Right cardiac atrium (tissue), 1 donor: ENCODE results near the genes PROZ and TFDP1.

GRCh38 chr13:112734030-112734805, 44.4 kb downstream of the ATP11A start:
- PRO-cap: no peak

- PRO-cap: no peak
These were observed 118.1 kb upstream of the MCF2L start for GRCh38 chr13:112850755-112851497.

GRCh38 chr13:112861936-112862555, 107.0 kb upstream of the MCF2L start:
- PRO-cap: no peak

GRCh38 chr13:112882136-112882687, 86.8 kb upstream of the MCF2L start:
- PRO-cap: no peak

DNA sequence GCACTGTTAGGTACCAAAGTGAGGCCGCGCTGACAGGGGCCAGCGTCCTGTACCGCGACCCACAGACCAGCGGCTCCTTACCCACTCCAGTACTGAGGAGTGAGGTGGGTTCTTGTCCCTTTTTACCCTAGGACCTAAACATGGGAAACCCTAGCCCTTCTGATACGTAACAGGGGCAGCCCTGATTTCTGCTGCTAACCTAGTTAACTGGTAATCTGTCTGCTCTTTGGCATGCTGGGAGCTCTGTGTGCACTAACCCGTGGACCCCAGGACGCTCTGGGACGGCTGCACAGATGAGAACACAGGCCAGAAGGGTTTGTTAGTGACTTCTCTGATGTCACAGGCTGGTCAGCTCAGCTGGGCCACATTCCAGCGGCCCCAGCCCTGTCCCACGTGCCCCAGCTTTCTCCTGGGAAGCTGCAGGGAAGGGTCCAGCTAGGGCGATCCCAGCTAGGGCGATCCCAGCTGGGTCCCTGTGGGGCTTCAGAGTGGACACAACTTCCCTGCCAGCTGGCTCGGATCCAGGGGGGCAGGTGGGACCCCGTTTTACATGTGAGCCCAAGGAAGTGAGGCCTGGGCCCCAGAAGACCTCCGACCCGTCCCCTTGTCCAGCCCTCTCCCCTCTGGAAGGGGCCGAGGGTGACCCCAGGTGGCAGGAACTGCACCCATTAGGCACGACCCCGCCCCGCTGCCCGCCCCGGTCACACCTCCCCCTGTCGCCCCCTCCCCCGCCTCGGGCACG, 75.5 kb upstream of the MCF2L start:
- PRO-cap: no peak

DNA sequence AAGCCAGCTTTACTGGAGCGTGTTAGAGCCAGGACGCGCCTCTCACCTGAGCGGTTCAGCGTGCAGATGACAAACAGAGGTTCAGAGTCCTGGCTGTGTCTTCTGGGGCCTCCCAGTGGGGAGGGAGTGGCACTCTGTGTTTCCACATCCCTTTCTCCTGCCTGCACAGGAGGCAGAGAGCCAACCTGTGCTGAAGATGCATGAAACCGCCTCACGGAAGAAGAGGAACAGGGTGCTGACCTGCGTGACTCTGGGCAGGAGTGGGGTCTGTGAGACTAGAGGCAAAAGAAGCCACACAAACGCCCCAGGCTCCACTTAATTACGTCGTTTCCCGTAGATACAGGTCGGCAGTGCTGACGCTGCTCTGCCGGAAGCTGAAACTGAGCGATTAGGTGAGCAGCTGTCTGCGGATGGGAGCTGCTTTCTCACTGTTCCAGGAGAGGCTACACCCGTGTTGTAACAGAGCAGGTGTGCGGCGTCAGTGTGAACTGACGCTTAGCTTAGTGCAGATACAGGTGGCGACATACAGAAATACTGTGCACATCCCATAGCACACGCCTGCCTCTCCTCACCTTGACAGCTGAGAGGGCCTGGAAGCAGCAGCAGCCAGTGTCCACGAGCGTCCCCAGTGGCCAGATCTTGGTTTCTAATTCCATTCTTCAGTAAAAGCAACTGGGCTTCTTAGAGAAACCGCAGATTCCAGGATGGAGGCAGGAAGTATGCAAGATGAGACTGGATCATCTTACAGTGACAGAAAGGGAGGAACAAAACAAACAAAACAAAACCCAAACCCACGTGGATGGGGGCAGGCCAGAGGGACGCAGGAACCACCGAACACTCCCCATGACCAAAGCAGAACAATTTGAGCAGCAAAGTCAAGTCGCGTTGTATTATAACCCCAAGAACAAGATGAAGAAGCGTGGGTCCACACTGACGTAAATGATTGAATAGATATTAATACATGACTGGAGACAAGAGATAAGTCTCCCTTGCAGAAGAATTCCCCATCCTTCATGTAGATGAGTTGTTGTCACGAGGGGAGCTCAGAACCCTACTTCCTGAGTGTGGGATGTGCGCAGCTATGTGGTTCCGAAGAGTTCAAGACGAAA, 37.6 kb upstream of the MCF2L start:
- PRO-cap: no peak

- PRO-cap: no peak
These were observed 5.9 kb downstream of the MCF2L start for GRCh38 chr13:112974874-112975300.

DNA sequence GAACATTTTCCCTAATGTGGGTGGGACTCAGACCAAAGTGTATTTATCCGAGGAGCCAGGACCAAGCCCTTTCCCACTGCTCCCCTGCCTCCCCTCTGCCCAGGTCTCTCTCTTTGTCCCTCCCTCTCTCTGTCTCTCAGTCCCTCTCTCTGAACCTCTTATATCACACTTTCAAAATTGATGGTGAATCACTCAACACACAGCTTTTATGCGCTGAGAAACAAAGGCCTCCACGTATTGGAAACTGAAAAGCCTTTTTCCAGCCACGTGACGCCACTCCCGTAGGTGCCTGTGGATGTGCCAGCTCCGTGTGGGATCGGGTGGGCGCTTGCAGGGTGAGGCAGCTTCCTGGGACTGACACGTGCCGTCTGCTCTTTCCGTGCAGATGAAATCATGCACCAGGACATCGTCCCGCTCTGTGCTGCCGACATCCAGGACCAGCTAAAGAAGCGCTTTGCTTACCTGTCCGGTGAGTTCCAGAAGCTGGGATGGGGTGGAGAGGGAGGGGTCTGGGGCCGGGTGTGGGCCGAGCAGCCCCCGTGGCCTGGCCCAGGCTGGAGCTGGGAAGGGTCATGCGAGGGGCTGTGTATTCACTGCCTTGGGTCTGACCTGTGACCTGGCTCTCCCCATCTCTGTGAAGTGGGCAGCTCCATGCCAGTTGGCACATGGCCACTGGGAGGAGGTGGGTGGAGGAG, 45.5 kb downstream of the MCF2L start:
- PRO-cap: no peak

- PRO-cap: no peak
These were observed 60.1 kb upstream of the F7 start for GRCh38 chr13:113045188-113046201.

DNA sequence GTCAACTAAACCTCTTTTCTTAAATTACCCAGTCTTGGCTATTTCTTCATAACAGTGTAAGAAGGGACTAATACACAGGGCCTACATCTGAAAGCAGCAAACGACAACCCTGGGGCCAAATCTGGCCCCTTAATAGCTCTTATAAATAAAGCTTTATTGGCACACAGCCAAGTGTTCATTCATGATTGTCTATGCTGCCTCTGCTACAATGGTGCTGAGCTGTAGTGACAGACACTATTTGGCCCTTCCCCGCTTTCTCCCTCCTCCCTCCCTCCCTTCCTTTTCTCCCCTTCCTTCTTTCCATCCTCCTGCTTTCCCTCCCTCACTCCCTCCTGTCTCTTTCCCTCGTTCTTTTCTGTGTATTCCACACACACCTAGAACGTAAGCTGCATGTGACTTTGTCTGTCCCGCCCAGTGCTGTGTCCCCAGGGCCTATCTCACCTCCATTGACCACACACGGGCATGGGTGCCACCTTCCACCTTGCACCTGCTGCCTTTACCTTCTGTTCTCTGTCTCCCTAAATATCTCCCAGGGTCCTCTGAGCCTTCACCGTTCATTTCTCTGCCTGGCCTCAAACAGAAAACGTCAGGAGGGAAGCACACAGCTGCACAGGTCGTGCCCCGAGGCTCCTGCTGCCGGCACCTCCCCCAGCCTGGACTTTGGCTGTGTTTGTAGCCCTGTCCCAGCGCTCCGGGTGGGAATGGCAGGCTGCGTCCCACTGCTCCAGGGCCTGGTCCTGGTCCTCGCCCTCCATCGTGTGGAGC, at the start of gene PROZ:
Gene PROZ (plus strand): TSS at position 689 of the 765 bp plus-strand sequence.
- PRO-cap: no peak

DNA sequence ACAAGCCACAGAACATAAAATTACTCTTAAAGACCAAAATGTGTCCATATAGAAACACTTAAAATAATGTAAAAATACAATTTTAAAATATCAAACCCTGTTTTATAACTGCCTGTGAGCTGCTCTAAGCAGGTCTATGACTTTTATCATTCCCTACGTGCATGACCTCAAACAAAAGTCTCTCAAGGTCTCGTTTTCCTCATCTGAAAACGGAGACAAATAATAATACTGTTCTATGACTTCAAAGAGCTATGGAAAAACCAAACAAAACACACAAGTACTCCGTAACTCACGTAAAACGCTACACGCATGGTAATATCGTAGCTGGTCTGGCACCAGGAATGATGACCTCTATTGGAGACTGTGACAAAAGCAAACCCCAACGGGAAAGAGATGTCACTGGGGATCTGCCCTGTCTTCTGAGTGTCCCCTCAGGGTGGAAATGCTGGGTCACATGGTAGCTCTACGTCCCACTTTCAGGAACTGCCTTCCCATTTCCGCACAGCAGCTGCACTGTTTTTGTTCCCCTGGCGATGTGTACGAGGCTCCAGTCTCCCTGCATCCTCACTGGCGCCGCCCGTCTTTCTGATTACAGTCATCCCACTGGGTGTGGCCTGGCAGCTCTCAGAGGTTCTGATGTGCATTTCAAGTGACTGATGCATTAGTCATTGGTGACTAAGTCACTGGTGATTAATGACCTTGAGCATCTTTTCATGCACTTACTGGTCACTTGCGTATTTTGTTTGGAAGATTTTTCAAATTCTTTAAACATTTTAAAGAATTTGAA, 21.4 kb downstream of the PCID2 start:
- PRO-cap: no peak

GRCh38 chr13:113258410-113259069, 38.5 kb upstream of the LAMP1 start:
- PRO-cap: no peak

DNA sequence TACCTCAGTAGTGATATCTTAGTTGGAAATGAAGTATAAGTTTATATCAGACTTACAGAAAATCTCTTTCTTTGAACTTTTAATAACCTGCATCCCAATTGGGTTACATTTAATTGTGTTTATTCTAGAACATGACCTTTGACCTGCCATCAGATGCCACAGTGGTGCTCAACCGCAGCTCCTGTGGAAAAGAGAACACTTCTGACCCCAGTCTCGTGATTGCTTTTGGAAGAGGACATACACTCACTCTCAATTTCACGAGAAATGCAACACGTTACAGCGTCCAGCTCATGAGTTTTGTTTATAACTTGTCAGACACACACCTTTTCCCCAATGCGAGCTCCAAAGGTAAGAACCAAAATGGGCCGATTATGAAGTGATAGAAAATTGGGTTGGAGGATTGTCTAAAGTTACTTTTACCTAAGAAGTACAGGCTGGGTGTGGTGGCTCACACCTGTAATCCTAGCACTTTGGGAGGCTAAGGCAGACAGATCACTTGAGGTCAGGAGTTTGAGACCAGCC, 12.5 kb downstream of the LAMP1 start:
- PRO-cap: no peak

DNA sequence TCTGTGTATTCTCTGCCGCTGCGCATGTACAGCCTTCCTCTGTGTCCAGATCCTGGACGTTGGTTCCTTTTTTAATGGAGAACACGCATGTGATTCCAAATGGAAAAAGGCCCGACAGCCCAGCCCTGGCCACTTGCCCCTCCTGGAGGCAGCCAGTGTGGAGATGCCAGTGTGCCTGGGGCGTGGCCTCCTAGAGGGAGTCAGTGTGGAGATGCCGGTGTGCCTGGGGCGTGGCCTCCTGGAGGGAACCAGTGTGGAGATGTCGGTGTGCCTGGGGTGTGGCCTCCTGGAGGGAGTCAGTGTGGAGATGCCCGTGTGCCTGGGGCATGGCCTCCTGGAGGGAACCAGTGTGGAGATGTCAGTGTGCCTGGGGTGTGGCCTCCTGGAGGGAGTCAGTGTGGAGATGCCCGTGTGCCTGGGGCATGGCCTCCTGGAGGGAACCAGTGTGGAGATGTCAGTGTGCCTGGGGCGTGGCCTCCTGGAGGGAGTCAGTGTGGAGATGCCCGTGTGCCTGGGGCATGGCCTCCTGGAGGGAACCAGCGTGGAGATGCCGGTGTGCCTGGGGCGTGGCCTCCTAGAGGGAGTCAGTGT, 16.4 kb downstream of the LAMP1 start:
- PRO-cap: no peak

DNA sequence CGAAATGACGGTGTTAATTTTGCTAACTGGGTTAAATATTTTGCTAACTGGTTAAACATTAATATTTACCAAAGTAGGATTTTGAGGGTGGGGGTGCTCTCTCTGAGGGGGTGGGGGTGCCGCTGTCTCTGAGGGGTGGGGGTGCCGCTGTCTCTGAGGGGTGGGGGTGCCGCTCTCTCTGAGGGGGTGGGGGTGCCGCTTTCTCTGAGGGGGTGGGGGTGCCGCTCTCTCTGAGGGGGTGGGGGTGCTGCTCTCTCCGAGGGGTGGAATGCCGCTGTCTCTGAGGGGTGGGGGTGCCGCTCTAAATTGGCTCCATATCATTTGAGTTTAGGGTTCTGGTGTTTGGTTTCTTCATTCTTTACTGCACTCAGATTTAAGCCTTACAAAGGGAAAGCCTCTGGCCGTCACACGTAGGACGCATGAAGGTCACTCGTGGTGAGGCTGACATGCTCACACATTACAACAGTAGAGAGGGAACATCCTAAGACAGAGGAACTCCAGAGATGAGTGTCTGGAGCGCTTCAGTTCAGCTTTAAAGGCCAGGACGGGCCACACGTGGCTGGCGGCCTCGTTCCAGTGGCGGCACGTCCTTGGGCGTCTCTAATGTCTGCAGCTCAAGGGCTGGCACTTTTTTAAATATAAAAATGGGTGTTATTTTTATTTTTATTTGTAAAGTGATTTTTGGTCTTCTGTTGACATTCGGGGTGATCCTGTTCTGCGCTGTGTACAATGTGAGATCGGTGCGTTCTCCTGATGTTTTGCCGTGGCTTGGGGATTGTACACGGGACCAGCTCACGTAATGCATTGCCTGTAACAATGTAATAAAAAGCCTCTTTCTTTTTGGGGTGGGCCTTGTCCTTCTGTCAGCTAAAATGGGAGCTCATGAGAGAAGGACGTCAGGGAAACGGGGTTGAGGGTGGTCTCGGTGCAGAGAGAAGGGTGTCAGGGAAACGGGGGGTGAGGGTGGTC, 25.8 kb downstream of the LAMP1 start:
- PRO-cap: no peak

DNA sequence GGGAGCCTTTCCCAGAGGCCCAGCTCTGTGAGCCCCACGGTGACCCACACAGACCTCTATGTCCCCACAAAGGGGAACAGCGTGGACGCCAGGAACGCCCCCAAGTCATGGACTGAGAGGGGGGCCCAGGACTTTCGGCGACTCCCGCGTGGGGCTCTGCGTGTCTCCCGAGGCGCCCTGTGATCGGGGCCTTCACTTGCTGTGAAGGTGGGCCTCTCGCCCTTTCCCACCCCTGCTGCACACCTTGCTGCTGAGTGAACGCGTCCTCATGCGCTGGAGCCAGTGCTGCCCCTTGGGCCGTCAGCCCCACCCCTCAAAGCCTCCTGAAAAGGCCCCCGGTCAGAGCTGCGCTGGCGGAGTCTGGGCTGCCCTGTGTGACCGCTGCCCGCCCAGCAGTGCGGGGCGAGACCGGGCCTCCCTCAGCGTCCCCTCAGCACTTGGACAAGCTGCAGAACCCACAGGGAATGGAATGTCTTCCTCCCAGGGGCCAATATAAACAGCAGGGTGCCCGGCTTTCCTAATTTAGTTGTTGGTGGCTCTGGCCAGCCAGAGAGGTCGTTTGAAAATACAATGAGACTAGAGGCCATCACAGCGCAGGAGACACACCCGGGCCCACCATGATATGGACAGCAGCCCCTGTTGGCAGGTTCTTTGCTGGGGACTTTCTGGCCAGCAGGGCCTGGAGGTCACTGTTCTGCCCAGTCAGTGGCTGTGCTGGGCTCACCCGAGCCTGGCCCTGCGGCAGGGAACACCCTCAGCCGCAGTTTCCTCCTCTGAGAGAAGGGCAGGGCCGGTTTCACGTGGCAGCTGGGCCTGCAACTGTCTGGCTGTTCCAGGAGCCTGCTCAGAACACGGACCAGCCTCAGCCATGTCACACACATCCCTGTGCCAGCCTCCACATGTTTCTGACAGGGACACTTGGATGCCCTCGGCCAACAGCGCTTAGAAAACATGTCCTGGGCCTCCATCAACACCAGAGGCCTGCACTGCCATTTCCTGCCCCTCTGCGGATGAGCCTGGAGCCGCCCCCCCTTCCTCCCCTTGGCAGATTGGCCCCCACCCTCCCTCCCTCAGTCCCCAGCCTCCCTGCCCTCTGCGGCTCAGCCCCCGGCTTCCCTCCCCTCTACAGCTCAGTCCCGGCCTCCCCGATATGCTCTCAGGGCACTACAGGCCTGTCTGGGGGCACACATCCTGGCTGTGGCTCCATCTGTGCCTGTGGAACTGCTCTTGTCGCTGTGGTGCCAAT, 39.5 kb downstream of the ADPRHL1 start:
- PRO-cap: no peak

DNA sequence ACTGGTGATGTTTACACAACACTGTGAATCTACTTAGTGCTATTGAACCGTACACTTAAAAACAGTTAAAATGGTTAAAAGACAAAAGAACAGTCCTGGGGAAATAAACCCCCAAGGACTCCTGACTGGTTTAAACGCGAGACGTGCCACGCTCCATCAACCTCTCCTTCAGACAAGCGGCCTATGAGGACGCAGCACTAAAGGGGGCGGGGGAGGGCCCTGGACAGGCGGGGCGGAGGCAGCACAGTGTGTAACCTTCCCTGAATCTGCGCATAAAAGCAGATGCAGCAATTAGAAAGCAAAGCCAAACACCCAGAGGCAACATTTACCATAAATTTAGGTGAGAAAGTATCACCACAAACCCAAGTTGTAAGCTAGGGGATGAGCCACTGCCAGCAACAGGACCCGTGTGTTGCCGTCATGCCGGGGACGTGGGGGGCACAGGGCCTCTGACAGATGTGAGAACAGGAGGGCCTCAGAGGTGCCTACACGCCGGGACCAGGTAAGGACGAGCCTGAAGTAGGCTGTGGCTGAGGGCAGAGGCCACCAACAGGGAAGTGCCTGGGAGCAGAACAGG, 15.3 kb upstream of the ADPRHL1 start:
- PRO-cap: no peak

- PRO-cap: no peak
These were observed 10.4 kb downstream of the TMCO3 start for GRCh38 chr13:113501279-113501613.

GRCh38 chr13:113584133-113585115, at the start of gene TFDP1:
Gene TFDP1, plus strand, starts transcription at chr13:113584753.
- PRO-cap: bidirectional peak, plus-strand start at chr13:113584753, minus-strand start at chr13:113584475

DNA sequence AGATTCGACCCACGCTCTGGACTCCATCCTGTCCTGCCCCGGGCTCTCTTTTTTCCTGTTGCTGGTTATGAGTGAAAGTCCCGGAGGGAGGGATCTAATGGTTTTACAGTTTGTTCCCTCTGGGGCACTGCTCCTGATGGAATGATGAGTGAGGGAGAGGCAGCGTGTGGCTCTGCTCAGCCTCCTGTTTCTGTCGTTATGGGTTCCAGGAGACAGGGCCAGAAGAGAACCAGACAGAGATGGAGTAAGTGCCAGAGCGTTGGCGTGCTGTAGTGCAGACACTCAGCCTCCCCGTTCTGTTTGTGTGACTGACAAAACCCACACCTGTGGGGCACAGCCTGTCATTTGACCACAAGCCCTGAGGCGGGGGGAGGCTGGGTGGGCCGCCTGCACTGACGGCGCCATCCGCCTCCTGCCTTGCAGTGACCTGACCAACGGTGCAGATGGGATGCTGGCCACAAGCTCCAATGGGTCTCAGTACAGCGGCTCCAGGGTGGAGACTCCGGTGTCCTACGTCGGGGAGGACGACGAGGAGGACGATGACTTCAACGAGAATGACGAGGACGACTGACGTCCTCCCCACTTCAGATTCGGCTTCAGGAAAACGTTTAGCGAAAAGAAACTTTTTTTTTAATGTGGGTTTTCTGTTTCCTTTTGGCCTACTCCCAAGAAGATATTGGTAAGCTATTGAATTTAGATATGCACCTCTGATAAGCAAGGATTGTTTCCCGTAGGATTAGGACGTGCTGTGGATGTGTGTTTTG, 18.1 kb downstream of the ATP4B start:
- PRO-cap: no peak